Spleen (tissue), 7 donors: ENCODE data around the gene RNF207.

- PRO-cap, 4 experiments = no peak in any of the 4 experiments
- RAMPAGE, long total RNA, 4 experiments = no peak in any of the 4 experiments
Measured at GRCh38 chr1:6157591-6158372, 22.3 kb downstream of the CHD5 start.

DNA sequence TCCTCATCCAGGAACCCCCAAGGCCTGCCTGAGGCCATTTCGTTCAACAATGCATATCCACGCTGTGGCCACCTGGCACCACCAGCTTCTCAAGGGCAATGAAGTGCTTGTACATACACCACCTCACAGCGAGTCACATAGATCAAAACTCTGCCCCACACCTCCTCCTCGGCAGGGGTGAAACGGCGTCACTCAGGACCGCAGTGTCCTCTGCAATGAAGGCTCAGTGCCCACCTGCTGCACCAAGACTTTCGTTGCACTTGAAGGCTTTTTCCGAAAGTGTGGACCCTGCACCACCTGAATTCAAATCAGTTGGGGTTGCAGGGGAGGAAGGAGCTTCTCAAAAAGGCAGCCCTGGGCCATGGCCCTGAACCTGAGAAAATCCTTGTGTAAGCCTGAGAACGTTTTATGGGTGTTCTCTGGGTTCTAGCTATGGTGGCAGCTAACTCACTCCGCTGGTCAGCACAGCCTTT, 2.9 kb upstream of the CHD5 start:
- PRO-cap, 4 experiments = no peak in any of the 4 experiments
- RAMPAGE, long total RNA, 4 experiments = no peak in any of the 4 experiments

DNA sequence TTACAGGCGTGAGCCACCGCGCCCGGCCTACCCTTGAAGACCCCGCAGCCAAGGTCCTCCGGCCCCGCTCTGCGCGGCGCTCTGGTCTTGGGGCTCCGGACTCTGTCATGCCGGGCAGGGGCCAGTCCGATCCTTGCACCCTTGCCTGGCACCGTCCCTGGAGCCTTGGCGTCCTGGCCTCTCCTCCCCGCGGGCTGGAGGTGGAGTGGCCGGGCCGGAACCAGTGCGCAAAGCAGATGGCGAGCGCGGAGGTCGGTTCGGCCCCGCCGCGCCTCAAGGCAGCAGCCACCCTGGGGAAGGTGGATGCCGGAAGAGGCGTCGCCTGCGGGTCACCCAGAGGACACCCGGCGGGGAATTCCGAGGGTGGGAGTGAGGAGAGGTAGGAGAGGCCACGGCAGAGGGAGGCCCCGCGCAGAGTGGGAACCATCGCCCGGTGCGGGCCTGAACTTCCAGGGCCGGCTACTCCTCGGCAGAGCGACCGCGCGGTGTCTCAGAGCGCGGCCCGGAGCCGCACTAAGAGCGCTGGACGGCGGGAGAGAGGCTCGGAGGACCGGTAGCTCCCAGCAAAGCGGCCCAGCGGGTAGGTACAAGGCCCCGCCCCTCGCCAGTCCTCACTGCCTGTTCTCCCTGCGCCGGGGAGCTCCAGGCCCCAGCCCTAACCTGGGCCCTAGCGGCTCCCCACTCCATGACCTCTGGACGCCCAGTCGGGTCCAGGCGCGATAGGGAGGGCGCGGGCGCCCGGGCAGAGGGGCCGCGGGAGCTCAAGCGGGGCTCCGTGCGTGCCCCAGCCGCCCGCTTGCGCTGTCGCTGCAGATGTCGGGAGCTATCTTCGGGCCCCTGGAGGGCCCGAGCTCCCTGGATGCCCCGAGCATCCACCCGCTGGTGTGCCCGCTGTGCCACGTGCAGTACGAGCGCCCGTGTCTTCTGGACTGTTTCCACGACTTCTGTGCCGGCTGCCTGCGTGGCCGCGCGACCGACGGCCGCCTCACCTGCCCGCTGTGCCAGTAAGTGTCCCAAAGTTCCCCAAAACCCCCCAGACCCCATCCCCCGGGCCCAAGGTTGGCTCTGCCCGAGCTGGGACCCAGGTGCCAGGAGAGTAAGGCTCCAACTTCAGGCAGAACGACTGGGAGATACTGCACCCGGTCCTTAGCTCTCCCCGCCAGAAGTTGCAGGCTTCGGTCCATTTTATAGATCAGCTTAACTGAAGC, at the start of gene RNF207:
Gene RNF207, plus strand, starts transcription at position 397 of the 1,208 bp plus-strand sequence.
- PRO-cap, 4 experiments = peak in 3 of 4 experiments; most common plus-strand start position 472 of the sequence (in 2); most common minus-strand start position 515 of the sequence (in 3)
- RAMPAGE, long total RNA, 4 experiments = start-site peak on the plus strand in 1 of 4 experiments, centred at position 379 of the sequence, 15 reads per replicate

DNA sequence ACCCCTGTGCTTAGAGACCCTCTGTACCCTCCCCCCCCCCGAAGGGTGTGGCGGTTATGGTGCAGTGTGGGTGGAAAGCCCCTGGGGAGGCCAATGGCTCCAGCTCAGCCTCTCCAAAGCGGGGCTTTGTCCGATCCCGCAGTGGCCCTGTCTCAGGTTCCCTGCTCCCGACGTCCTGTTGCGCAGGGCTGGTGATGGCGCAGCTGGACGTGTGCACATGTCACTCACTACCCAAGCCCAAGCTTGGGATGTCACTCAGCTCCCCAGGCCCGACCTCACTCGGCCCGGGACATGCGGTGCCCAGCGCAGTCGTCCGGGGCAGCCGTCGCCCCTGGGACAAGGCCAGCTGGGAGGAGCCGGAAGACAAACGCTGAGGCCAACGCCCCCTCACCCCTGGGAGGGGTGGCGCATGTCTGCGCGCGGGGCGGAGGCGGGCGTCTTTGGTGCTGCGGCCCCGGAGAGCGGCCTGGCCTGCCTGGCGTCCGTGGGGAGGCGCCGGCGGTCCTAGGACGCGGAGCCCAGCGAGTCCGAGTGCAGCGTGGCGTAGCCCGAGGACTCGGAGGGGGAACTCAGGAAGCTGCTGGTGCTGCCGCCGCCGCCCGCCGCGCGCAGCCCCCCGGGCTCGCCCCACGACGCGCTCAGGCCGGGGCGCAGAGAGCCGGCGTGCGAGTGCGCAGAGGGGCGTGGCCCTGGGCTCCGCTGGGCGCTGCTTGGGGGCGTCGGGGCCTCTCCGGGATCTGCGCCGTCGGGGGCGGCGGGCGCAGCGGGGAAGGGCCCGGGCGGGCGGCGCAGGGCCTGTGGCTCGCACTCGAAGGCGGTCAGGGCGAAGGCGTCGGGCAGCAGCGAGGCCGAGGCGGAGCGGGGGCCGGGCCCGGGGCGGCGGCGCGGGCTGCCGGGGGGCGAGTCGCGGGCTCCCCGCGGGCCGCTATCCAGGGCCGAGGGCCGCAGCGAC, 5.1 kb downstream of the HES3 start:
- PRO-cap, 4 experiments = peak in 2 of 4 experiments; most common plus-strand start position 437 of the sequence (in 2); most common minus-strand start position 281 of the sequence (in 1)
- RAMPAGE, long total RNA, 4 experiments = no peak in any of the 4 experiments

DNA sequence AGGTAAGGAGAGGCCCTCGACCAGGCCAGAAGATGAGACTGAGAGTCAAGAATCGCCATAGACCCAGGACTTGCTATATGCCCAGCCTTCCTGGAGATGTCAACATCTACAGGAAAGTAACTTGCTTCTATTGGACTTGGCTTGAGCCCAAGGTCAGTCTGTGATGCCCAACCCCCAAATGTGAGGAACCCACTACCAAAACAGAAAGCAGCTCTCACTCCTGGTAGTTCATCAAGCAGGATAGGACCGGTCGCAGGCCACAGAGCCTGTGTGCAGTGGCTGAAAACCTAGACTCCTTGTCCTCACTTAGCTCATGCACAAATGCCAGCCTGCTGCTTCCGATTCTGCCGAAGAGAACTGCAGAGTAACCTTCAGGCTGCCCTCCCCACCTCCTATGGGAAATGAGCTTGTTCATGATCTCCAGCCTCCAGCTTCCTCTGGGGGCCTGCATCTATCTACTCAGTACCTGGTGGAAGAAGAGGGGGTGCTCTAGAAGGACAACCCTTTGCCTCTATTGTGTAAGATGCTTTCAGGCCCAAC, 1.4 kb downstream of the ACOT7 start:
- PRO-cap, 4 experiments = no peak in any of the 4 experiments
- RAMPAGE, long total RNA, 4 experiments = no peak in any of the 4 experiments

DNA sequence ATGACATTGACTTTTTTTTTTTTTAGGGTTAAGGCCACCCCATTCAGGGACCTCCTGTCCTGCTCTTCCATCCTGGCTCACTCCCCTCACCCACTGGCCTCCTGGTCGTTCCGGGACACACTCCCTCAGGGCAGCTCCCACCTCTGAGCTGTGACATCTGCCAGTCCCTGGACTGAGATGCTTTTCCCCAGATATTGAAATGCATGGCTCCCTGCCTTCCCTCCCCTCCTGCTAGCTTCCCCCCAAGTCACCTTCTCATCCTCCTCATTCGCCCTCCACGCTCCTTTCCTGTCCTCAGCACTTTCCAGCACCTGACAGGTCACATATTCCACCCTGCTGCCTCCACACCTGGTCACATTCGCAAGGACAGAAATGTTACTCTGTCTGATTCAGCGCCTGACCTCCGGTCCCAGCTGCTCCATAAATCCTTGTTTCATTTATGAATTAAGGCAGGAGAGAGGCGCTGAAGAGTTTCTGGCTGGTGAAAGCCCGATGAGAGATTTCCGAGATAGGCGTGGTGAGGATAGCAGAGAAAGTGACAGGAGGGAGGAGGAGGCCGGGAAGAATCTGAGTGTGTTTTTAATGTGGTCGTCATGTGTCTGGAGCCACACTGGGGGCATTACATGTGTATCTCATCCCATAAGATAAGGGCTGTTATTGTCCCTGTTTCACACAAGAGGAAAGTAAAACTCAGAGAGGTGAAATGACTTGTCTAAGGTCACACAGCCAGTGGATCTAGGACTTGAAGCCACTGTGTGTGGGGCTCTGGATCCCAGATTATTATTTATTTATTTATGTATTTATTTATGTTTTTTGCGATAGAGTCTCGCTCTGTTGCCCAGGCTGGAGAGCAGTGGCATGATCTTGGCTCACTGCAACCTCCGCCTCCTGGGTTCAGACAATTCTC, 9.3 kb downstream of the PLEKHG5 start:
- PRO-cap, 4 experiments = no peak in any of the 4 experiments
- RAMPAGE, long total RNA, 4 experiments = start-site peak on the minus strand in 1 of 4 experiments, centred at position 520 of the sequence, 7 reads per replicate

- PRO-cap, 4 experiments = peak in 3 of 4 experiments; most common plus-strand start chr1:6485442 (in 1); most common minus-strand start chr1:6485467 (in 3)
- RAMPAGE, long total RNA, 4 experiments = start-site peak on the minus strand in 4 of 4 experiments, at chr1:6485396-6485483 at its widest, 37 to 65 reads per replicate
Measured at GRCh38 chr1:6485324-6486453, 5.8 kb downstream of the PLEKHG5 start.

GRCh38 chr1:6487691-6488194, 3.7 kb downstream of the PLEKHG5 start:
- PRO-cap, 4 experiments = peak in 4 of 4 experiments; most common plus-strand start chr1:6488003 (in 3); most common minus-strand start chr1:6487906 (in 3)
- RAMPAGE, long total RNA, 4 experiments = start-site peak on the minus strand in 2 of 4 experiments, at chr1:6487897-6487955 at its widest, 13 to 17 reads per replicate

- PRO-cap, 4 experiments = no peak in any of the 4 experiments
- RAMPAGE, long total RNA, 4 experiments = no peak in any of the 4 experiments
Measured at GRCh38 chr1:6587262-6588574, 7.9 kb downstream of the ZBTB48 start.

DNA sequence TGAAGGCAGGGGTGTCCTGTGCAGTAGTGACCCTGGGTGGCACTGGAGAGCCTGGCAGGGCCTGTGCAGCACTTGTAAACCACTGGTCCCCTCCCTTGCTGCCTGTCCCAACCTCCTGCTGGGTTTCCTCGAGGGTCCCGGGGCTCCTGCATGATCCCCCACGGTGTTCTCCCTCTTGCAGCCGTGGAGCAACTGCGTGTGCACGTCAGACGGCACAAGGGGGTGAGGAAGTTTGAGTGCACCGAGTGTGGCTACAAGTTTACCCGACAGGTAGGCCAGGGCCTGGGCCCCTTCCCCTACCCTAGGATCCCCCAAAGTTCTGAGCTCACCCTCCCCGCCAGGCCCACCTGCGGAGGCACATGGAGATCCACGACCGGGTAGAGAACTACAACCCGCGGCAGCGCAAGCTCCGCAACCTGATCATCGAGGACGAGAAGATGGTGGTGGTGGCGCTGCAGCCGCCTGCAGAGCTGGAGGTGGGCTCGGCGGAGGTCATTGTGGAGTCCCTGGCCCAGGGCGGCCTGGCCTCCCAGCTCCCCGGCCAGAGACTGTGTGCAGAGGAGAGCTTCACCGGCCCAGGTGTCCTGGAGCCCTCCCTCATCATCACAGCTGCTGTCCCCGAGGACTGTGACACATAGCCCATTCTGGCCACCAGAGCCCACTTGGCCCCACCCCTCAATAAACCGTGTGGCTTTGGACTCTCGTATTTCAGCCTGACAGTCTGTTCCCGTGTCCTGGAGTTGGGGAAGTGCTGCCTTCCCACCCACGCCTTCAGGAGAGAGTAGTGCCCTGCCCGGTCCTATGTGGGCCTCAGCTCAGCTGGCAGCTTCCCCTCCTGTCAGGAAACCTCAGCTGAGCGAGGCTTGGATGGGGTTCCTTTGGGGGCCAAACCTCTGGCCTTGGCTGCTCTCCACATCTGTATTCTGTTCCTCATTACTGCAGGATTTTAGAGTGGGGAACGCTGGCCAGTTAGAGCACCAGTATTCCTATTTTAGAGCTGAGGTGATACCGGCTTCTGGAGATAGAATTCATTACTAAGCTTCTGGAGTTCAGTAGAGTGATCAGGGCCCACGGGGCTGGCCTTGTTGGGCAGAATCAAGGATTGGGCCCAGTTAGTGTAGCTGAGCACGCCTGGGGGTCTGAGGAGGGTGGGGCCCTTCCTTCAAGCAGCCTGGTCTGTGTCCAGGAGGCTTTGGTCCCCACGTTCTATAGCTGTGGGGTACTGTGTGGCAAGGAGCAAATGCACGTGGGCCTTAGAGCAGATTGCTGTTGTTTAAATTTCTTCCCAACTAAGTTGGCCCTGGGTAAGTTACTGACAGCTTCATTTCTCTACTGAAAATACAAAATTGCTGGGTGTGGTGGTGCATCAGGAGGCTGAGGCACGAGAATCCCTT, 9.3 kb downstream of the ZBTB48 start:
- PRO-cap, 4 experiments = peak in 1 of 4 experiments; most common minus-strand start position 258 of the sequence (in 1)
- RAMPAGE, long total RNA, 4 experiments = no peak in any of the 4 experiments

GRCh38 chr1:6612640-6613632, 595 bp upstream of the PHF13 start:
- PRO-cap, 4 experiments = peak in 4 of 4 experiments; most common plus-strand start chr1:6612864 (in 3); most common minus-strand start chr1:6613150 (in 3)
- RAMPAGE, long total RNA, 4 experiments = start-site peak on the minus strand in 3 of 4 experiments, at chr1:6613136-6613201 at its widest, 6 to 13 reads per replicate

GRCh38 chr1:6826891-6827511, 41.7 kb downstream of the CAMTA1 start:
- PRO-cap, 4 experiments = no peak in any of the 4 experiments
- RAMPAGE, long total RNA, 4 experiments = no peak in any of the 4 experiments

DNA sequence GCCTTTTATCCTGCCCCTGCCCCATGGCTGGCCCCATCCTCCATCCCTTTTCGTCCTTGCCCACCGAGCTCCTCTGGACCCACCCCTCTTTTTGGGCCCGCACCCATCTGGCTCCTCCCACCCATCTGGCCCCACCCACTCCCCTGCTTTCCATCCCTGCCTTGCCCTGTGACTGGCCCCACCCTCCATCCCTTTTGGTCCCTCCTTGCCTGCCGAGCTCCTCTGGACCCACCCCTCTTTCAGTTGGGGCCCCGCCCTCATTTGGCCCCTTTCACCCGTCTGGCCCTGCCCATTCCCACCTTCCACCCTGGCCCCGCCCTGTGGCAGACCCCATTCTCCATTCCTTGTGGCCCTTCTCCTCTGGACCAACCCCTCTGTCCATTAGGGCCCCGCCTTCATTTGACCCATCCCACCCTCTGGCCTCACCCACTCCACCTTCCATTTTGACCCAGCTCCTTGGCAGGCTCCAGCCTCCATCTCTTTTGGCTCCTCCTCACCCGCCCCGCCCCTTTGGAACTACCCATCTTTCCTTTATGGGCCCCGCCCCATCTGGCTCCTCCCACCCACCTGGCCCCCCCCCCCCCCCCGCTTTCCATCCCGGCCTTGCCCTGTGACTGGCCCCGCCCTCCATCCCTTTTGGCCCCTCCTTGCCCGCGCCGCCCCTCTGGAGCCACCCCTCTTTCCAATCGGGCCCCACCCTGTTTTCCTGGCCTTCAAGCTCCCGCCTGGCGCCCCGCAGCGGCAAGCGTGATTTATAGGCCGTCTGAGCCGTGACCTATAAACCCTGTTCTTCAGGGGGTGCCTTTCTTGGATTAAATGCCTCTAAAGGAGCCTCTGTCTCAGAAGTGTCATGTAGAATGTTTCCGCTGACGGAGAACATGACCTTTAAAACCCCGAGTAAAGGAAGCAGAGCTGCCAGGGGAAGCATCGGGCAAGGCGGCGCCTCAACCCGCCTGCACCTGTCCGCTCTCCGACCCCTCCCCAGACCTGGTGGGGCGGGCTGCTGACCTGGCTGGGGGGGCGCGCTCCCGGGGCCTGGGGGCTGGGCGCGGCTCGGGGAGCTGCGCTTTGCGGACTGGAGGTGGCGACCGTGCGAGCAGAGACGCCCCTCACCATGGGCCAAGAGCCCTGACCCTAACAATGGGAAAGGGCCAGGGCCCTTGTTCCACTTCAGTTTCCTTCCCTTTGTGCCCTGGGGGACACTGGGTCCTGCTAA, 177.9 kb downstream of the CAMTA1 start:
- PRO-cap, 4 experiments = peak in 1 of 4 experiments; most common plus-strand start position 918 of the sequence (in 1)
- RAMPAGE, long total RNA, 4 experiments = no peak in any of the 4 experiments

DNA sequence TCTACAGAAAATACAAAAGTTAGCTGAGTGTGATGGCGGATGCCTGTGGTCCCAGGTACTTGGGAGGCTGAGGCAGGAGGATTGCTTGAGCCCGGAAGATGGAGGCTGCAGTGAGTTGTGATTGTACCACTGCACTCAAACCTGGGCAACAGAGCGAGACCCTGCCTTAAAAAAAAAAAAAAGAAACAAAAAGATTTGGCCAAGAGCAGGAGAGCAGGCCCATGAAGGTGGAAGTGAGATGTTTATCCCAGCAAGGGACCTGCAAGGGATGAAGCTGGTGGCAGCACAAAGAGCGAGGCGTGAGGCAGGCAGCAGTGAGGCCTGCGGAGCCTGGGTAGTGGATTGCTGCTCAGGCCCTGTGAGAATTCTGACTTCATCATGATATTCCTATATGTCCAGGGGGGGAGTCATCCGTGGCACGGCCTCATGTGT, 240.7 kb downstream of the CAMTA1 start:
- PRO-cap, 4 experiments = peak in 2 of 4 experiments; most common minus-strand start position 299 of the sequence (in 2)
- RAMPAGE, long total RNA, 4 experiments = no peak in any of the 4 experiments

- PRO-cap, 4 experiments = peak in 1 of 4 experiments; most common plus-strand start chr1:7389593 (in 1); most common minus-strand start chr1:7389350 (in 1)
- RAMPAGE, long total RNA, 4 experiments = no peak in any of the 4 experiments
Measured at GRCh38 chr1:7389234-7389696, 381.8 kb upstream of the VAMP3 start.

- PRO-cap, 4 experiments = peak in 3 of 4 experiments; most common plus-strand start chr1:7441719 (in 1); most common minus-strand start chr1:7441528 (in 2)
- RAMPAGE, long total RNA, 4 experiments = start-site peak on the minus strand in 3 of 4 experiments, at chr1:7441539-7441617 at its widest, 9 to 19 reads per replicate
Measured at GRCh38 chr1:7441393-7442030, 329.6 kb upstream of the VAMP3 start.

DNA sequence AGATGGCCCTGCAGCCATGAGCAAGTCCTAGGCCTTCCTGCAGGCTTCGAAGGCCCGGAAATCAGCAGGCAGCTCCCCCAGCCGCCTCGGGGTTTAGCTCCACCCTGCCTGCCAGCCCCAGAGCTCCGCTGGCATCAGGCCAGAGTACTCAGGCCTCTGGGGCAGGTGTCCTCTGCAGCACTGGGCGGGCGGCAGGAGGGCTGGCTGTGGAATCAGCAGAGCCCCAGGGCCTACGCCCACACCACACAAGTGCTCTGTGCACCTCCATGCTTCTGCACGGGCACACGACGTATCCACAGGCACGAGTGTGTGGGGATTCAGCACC, 125.6 kb upstream of the VAMP3 start:
- PRO-cap, 4 experiments = no peak in any of the 4 experiments
- RAMPAGE, long total RNA, 4 experiments = no peak in any of the 4 experiments

DNA sequence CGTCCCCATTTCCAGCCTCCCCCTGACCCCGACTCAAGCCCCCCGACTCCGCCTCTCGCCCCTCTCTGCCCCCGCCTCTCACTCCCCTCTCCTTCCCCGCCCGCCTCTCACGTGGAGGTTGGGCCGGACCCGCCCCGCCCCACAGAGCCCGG, 456 bp upstream of the PER3 start:
- PRO-cap, 4 experiments = peak in 4 of 4 experiments; most common minus-strand start position 67 of the sequence (in 3)
- RAMPAGE, long total RNA, 4 experiments = no peak in any of the 4 experiments

DNA sequence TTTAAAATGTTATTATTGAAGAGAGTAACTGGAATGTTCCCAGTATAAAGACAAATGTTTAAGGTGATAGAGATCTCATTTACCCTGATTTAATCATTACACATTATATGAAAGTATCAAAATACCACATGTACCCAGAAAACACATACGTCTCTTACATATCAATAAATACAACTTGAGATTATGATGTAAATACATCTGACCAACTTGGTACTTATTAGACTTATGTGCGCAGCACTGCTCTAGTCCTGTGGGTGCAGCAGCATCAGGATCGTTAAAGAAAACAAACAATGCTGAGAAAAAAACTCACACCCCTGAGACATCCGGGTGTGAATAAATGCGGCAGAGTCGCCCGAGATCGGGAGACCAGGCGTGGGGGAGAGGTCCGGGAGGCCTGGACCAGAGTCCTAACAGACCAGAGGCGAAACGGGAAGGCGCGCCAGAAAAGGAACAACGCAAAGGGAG, 561 bp upstream of the PARK7 start:
- PRO-cap, 4 experiments = peak in 4 of 4 experiments; most common plus-strand start position 345 of the sequence (in 3); most common minus-strand start position 276 of the sequence (in 4)
- RAMPAGE, long total RNA, 4 experiments = no peak in any of the 4 experiments

DNA sequence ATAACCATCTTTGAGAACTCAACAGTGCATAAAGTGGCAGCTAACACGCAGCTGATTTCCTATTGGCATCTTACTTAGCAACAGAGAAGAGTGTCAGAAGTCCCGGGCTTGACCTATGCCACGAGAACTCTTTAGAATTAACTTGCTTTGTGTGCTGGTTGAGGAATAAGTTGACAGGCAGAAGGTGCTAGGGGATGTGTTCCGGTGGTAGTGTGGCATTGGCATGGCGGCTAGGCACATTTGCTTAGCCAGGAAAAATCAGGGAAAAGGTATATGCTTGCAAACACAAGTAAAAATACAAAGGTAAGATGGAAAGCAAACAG, 16.5 kb downstream of the ERRFI1 start:
- PRO-cap, 4 experiments = no peak in any of the 4 experiments
- RAMPAGE, long total RNA, 4 experiments = no peak in any of the 4 experiments